Bronchial epithelial cell (primary cell): ENCODE measurements around the genes BRDT and C1orf146.

DNA sequence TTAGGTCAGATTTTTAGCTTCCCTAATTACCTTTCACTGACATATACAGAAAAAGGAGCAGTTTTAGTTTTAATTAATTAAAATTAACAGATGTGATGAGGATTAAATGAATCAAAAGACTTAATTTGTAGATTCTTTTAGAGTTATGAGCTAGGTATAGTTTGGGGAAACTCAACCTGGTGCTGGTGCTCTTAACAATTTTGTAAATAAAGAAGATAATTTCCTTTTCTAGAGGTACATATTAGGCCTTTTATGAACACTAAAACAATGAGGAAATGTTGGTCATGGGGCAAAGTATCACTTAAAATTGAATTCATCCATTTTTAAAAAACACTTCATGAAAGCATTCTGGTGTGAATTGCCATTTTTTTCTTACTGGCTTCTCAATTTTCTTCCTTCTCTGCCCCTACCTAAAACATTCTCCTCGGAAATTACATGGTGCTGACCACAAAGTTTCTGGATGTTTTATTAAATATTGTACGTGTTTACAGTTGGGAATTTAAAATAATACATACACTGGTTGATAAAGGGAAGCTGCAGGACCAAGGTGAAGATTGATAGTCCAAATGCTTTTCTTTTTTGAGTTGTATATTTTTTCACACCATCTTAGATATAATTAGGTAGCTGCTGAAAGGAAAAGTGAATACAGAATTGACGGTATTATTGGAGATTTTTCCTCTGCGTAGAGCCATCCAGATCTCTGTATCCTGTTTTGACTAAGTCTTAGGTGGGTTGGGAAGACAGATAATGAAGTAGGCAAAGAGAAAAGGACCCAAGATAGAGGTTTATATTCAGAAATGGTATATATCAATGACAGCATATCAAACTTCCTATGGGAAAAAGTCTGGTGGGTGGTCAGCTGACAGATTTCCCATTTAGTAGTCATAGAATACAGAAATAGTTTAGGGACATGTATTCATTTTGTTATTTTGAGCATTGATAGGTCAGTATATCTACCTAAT, 24.3 kb downstream of the CDC7 start:
- RRBS, 2 experiments: no CpG with 5 or more reads among the region's 4 CpGs

GRCh38 chr1:91606536-91607317, 106.1 kb downstream of the CDC7 start:
- RRBS, 2 experiments: no CpG with 5 or more reads among the region's 7 CpGs

GRCh38 chr1:91707586-91708291, 178.2 kb downstream of the TGFBR3 start:
- RRBS, 2 experiments: no CpG with 5 or more reads among the region's 4 CpGs

DNA sequence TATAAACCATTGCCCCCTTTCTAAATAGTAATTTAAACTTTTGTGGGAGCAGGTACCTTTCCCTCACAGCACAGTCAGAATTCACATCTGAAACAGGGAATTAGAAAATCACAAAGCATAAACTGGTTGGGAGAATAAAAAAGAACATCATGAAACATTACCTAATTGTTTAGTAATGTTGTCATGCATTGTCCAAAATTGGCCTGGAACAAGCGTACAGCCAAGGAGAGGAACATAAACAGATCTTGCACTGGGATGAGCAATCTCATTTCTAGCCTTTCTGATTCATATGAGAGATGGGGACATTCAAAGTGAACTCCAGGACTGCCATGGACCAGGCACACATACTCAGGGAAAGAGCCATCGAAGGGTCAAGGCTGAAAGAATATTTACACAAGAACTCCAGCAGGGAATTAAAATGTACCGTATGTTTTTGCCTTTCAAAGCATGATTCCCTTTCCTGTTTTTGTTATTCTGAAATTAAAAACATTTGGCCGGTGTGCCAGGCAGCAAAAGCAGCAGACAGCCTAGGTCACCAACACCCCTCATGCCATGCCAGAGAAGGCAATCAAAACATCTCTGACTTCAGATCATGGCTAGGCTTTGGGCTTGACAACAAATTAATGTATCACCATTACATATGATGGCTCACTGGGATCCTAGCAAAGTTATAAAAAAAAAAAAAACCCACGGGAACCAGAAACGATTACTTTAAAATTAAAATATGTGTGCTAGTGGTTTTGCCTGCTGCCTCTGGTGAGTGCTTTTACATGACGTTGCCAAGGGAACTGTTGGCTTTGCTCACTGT, 159.9 kb downstream of the TGFBR3 start:
- RRBS, 2 experiments: no CpG with 5 or more reads among the region's 7 CpGs

- RRBS, 2 experiments: no CpG with 5 or more reads among the region's 4 CpGs
Observed at GRCh38 chr1:91742849-91743472, 143.0 kb downstream of the TGFBR3 start.

GRCh38 chr1:91745020-91745318, 141.0 kb downstream of the TGFBR3 start:
- RRBS, 2 experiments: no CpG with 5 or more reads among the region's 2 CpGs

DNA sequence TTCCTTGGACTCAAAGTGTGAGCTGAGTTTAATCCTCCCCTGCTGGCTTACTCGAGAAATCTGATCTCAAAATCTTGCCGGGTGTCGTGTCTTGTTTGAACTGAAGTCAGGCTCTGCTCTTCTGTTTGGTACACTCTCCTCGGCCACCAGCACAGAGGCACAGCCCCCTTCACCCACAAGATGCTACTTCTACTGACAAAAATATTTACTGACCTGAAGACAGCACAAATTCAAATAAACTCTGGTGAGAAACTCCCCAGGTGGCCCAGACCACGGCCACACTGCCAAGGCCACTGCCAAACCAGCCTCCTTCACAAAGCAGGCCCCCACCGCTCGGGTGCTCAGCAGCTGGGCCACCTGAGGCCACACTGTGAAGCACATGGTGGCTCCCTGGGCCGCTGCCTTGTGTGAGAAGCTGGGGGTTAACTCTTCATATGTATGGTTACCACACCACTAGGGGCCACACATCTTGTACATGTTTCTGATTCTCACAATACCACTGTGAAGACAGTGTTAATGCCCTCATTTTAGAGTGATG, 80.6 kb downstream of the TGFBR3 start:
- RRBS, 2 experiments: no CpG with 5 or more reads among the region's 8 CpGs

GRCh38 chr1:91850653-91851672, 35.0 kb downstream of the TGFBR3 start:
- RRBS, 2 experiments: no CpG with 5 or more reads among the region's 11 CpGs

DNA sequence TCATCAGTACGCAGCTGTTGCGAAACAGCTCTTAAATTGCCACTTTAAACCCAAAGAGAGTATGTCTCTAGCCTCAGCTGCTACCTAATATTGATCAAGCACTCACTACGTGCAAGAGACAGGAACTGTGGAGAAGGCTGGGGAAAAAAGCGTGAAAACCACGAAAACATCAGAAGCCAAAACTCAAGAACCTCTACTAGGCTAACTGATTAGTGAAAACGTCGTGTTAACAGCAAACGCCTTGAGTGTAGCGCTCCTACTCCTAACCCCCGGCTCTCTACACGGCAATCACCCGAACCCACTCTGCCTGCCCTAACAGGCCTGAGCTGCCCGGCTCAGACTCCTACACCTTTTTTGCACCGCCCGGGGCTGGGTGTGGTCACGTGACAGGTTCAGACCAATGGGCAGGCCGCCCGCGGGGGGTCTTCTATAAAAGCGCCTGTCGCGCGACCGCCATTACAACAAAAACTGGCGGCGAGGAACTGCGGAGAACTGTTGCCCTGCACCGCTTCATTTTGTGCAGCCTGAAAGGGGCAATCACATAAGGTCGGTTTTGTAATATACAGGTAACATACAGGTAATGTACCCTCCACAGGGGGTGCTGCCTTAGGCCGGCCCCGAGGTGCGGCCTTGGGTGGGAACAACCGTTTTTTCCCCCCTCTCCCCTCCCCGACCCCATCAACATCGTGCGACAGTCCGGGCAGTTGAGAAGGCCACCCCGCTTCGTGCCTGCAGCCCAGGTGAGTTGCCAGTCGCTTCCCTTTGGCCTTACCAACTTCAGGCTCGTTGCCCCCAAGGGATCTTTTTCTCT, at the start of gene BRDT:
Gene BRDT (plus strand): TSS at position 459 of the 811 bp plus-strand sequence.
- RRBS, 2 experiments: 78 to 81% methylated on average over 4 to 8 of the region's 41 CpGs

- RRBS, 2 experiments: no CpG with 5 or more reads among the region's 24 CpGs
Observed at GRCh38 chr1:92217658-92218041, at the start of gene C1orf146. TSS of gene C1orf146 (plus strand) at chr1:92217915.

DNA sequence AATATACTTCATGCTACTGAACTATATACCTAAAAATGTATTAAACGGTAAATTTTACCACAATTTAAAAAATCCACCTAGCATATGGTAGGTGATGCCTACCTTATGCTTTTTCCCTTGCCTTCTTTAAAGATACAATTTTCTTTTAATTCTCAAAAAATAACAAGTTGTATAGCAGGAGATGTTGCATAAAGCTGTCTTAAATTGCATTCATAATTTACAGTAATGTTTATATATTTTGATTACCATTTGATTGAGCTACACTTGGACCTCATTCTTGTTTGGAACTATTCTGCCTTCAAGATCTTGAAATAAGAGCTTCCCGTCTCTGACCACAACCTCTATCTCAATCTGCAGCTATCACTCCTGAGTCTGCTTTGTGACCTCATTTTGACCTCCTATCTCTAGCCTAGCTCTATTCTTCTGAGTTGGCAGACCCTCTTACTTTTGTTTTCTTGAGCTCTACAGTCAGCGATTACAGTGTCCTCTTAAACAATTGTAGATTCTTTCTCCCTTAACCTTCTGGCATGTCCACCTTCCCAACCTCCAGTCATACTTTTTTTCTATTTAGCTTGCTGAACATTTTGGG, 18.9 kb downstream of the RPAP2 start:
- RRBS, 2 experiments: no CpG with 5 or more reads among the region's 3 CpGs

GRCh38 chr1:92672225-92672851, 112.6 kb downstream of the EVI5 start:
- RRBS, 2 experiments: no CpG with 5 or more reads among the region's 3 CpGs

DNA sequence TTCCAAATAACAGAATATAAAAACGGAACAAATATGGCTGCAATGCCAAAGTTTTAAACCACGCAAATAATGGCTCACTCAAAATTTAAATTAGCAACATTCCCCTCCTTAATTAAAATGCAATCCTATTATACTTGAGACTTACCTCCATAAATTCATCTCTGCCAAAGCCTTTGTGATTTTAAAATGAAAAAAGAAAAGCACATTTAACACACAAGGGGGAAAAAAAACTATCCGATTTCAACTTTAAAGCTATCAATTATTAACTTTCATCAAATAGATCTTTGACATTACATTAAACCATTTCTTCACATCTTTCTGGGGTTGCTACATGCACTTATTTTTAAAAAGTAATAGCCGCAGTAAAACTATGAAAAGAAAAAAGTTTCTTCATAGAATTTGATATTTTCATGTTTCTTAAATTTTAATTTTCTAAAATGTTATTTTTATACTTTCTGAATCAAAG, 71.0 kb downstream of the EVI5 start:
- RRBS, 2 experiments: no CpG with 5 or more reads among the region's 4 CpGs

DNA sequence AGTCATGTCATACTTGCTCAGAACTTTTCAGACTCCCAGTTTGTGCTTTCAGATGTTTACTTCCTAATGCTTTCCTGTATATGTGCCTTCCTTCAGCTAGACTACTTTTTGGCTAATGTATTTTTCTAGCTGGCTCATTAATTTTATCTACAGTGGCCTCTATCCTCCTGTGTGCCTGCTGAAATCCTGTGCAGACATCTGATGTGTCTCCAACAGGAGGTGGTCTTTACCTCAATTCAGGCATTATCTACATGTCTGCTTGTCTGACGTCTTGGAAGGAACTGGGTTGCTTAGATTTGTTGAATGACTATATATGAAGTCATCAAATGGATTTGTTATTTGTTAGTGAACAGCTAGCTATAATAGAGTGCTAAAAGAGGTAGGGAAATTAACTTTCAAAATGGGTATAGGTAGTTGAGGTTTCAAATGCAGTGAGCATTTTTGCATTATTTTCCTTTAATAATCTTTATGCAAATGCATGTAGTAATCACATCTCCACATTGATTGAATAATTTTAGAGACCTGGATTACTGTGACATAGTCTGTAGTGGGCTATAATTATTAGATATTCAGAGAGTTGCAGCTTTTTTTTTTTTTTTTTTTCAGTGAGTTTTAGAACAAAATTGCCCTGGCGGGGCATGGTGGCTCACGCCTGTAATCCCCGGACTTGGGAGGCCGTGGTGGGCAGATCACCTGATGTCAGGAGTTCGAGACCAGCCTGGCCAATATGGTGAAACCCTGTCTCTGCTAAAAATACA, 6.8 kb downstream of the RPL5 start:
- RRBS, 2 experiments: no CpG with 5 or more reads among the region's 6 CpGs

DNA sequence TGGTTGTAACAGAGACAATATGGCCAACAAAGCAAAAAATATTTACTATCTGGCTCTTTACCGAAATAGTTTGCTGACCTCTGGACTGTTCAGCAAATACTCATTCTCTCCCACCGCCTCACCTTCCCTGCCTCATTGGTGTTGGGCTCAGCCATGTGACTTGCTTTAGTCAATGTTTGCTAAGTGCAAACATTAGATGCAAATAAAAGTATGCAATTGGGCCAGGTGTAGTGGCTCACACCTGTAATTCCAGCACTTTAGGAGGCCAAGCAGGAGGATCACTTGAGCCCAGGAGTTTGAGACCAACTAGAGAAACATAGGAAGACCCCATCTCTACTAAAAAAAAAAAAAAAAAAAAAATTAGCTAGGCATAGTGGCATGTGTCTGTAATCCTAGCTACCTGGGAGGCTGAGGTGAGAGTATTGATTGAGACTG, 55.1 kb downstream of the RPL5 start:
- RRBS, 2 experiments: no CpG with 5 or more reads among the region's 2 CpGs

DNA sequence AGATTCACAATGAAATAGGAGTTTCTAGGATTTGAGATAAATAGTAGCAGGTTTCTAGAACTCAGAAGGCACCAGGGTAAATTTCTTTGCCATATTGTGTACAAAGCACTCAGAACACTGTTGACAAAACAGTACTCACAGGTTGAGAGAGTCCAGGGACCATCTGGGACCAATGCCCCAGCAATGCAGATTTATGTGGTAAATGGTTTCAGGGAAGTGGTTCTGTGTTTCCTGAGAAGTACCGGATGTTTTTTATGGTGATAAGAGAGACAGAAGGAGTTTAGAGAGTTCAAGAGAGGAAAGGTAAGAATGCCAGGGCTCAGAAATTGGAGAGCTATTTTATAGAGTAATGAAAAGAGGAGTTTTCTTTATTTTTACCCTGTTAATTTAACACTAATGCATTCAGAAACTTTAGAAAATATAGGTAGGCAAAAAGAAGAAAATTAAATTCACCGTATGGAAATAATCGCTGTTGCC, 29.6 kb upstream of the DIPK1A start:
- RRBS, 2 experiments: no CpG with 5 or more reads among the region's 3 CpGs

GRCh38 chr1:93080231-93080462, 1.1 kb downstream of the MTF2 start:
- RRBS, 2 experiments: no CpG with 5 or more reads among the region's 3 CpGs

DNA sequence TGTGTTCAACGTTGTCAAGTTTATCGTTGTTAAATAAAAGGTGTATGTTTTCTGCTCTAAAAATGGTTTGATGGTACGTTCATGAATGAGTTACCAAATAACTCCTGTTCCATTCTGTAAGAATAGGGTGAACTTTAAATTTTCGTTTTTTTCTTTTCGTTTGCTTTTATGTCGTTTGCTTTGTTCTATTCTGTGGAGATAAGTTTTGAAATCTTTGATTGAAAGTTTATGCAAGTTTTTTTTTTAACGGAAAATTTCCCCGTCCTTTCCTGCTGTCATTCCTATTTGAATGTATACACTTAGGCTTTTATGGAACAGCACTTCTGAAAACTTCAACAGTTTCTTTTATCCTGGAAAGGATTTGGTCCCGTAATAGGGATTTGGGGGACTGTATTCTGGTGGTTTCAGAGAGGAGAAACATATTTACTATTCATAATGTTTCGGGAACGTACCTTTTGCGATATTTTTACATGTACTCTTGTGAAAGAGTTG, 1.7 kb downstream of the DR1 start:
- RRBS, 2 experiments: no CpG with 5 or more reads among the region's 12 CpGs

- RRBS, 2 experiments: no CpG with 5 or more reads among the region's 14 CpGs
Observed at GRCh38 chr1:93577754-93578409, 103.8 kb downstream of the BCAR3 start.